Camera-type eye (tissue), 1 donor: ENCODE measurements around a stretch of chr17.

GRCh38 chr17:65712406-65712876 is 151.0 kb upstream of the AXIN2 start:
- RAMPAGE, long total RNA = no peak

DNA sequence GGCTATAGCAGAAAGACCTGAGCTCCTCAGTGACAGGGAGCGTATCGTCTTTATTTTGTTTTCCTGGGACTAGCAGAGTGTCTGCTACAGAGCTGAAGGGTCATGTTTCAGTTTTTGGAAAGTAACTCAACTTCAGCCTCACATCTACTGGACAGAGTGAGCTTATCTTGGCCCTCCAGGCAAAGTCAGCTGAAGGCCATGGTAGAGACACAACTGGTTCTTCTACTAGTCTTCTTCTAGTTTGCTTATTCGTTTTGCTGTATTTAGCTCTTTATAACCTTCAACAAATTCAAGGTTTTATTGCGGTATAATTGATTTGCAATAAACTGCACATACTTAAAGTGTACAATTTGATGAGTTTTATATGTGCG is 6.2 kb upstream of the PRKCA start:
- RAMPAGE, long total RNA = no peak

DNA sequence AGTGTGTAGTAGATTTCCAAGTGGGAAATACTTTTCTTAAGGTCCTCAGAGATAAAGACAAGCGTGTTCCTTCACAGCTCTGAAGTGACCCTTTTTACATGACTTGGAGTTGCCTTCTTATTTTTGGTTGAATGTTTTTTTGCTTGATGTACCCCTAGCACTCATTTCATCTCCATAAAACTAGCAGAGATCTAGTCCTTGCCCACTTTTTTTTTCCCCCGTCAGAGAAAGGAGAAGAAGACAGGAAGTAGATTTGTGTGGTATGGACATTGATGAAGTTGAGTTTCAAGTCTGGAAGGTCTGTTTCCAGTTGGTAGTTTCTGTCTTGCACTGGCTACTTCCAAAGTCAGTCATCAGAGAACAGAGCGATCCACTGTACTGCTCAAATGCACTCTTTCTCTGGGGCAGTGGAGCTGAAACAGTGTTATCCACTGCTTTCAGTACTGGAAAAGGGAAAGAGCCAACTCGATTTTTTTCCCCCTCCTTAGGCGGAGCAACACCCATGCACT is 7.2 kb downstream of the PRKCA start:
- RAMPAGE, long total RNA = no peak

- RAMPAGE, long total RNA = no peak
These were observed 51.4 kb downstream of the PRKCA start for GRCh38 chr17:66353878-66354158.

GRCh38 chr17:66775819-66776569 is 58.9 kb upstream of the CACNG5 start:
- RAMPAGE, long total RNA = no peak

DNA sequence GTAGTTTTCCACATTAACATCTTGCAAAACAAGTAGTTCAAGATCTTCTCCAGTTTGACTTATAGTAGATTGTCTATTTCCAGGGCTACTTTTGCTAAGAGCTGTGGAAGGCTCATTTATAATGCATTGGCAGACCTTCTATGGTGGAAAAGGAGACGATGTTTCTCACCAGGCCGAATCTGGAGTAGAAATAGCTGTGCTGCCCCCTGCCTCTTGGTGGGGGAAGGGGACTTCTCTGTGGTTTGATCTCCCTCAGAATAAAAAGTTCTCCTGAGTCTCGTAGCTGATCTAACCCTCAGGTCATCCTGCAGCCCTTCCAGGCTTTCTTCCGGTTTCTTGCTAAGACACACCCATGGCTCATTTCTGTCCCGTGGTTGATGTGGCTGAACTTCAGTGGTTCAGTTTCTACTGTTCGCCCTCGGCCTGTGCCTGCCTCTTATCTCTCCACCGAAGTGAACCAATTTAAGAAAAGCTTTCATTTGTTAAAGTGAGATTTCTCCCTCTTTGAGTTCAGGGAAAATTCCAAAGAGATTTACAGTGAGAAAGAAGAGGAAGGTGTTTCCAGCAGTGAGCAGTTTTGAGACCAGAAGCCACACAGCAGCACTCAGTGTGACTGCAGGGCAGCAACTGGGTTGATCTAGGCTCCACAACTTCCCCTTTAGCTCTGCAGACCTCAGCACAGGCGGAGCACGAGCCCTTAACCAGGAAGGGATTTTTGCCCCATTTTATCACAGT is 35.0 kb upstream of the CACNG5 start:
- RAMPAGE, long total RNA = no peak

DNA sequence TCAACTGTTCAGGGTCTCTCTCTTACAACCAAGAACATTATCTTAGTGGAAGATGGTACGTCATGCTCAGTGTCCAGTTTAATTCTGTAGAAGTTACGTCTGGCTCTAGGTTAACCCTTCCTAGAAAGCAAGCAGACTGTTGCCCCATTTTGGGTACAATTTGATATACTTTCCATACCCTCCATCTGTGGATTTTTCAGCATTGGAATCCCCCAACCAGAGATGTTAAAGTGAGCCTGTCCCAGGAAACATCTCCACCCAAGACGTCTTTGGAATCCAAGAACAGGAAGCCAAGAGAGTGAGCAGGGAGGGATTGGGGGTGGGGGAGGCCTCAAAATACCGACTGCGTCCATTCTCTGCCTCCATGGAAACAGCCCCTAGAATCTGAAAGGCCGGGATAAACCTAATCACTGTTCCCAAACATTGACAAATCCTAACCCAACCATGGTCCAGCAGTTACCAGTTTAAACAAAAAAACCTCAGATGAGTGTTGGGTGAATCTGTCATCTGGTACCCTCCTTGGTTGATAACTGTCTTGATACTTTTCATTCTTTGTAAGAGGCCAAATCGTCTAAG is 30.6 kb upstream of the CACNG5 start:
- RAMPAGE, long total RNA = no peak

- RAMPAGE, long total RNA = no peak
These were observed 33.8 kb downstream of the CACNG1 start for GRCh38 chr17:67078086-67078529.

DNA sequence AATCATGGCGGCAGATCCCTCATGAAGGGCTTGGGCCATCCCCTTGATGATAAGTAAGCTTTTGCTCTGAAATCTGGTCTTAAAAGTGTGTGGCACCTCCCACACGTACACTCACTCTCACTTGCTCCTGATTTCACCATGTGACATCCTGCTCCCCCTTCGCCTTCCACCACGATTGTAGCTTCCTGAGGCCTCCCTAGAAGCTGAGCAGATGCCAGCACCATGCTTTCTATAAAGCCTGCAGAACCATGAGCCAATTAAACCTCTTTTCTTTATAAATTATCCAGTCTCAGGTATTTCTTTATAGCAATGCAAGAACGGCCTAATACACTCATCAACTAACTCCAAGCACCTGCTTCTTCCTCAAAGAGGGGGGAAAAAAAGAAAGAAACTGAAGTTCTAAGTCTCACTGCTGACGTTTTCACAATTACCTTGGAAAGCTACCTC is 88.0 kb downstream of the HELZ start:
- RAMPAGE, long total RNA = no peak

- RAMPAGE, long total RNA = no peak
These were observed 48.3 kb downstream of the HELZ start for GRCh38 chr17:67196665-67197184.

GRCh38 chr17:67376522-67377116 is 462 bp upstream of the PITPNC1 start:
- RAMPAGE, long total RNA = no peak

- RAMPAGE, long total RNA = no peak
These were observed 98.2 kb downstream of the PITPNC1 start for GRCh38 chr17:67474901-67476000.

DNA sequence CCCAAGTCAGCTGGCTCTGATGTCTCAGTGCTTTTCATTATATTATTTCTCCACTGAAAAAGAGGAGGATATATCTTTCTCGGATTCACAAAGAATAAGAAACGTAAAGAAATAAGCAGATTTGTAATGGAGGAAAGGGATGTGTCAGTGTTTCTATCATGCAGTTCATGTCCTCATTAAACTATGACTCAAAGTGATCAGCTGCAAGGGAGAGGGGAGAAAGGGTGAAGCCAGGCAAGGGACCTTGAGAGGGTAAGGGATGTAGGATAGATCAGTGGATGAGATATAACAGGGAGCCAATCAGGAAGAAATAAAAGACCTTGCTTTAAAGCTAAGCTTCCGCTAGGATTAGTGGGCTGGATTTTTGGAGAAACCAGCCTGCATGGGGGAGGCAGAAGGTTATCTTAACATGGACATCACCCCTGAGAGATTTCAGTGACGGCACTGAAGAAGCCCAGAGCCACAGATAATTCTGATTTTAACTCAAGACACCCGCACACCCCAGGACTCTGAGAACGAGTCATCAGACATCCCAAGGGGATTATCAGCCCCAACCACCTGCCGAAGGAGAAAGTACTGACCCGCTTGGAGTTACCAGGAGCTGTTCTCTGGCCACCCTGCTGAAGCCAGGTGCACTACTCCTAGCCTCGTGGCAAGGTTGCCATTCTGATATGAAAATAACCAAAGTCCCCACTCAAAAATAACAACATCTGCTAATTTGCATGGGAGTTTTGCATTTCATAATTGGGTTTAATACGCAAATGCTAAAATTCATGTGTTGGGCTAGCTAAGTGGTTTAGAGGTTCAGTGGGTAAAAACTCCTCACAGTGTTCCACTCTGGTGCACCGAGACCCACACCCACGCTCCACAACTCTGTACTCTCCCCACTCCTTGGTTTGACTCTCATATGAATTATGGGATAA is 143.2 kb upstream of the NOL11 start:
- RAMPAGE, long total RNA = no peak

- RAMPAGE, long total RNA = no peak
These were observed 49.5 kb downstream of the BPTF start for GRCh38 chr17:67874676-67875292.

GRCh38 chr17:68099862-68100436 is 64.4 kb downstream of the KPNA2 start:
- RAMPAGE, long total RNA = no peak

DNA sequence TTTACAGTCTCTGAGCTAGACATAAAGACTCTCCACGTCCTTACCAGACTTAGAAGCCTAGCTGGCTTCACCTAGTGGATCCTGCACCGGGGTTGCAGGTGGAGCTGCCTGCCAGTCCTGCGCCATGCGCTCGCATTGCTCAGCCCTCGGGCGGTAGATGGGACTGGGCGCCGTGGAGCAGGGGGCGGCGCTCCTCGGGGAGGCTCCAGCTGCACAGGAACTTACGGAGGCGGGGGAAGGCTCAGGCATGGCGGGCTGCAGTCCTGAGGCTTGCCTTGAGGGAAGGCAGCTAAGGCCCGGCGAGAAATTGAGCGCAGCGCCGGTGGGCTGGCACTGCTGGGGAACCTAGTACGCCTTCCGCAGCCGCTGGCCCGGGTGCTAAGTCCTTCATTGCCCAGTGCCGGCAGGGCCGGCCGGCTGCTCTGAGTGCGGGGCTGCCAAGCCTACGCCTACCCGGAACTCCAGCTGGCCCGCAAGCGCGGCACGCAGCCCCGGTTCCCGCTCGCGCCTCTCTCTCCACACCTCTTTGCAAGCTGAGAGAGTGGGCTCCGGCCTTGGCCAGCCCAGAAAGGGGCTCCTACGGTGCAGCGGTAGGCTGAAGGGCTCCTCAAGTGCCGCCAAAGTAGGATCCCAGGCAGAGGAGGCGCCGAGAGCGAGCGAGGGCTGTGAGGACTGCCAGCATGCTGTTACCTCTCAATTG is 78.5 kb upstream of the AMZ2 start:
- RAMPAGE, long total RNA = no peak

- RAMPAGE, long total RNA = no peak
These were observed 63.7 kb upstream of the AMZ2 start for GRCh38 chr17:68183963-68184672.

DNA sequence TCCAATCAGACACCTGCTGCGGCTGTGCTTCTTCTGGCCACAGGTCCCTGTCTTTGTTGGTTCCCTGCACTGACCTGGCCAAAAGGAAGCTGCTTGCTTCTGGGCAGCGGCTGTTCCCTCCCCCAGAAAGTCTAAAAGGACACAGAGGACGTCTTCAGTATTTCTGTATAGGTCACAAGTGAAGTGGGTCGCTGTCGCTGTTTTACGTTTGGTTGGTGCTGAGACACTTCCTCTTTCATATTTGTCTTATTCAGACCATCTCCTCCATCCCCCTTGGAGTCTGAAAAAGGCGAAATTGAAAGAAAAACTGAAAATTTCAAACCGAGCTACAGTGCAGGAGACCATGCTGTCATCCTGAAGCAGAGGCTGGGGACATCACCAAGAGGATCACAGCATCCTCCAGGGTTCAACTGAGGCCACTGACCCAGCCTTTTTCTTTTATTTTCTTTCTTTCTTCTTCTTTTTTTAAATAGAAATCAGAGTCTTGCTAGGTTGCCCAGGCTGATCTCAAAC is 10.0 kb upstream of the AMZ2 start:
- RAMPAGE, long total RNA = no peak

- RAMPAGE, long total RNA = no peak
These were observed 8.8 kb upstream of the AMZ2 start for GRCh38 chr17:68238984-68239473.

- RAMPAGE, long total RNA = no peak
These were observed 73.6 kb downstream of the WIPI1 start for GRCh38 chr17:68383486-68384319.